ENCODE measurements around the genes ATP2C2 and USP10.

DNA sequence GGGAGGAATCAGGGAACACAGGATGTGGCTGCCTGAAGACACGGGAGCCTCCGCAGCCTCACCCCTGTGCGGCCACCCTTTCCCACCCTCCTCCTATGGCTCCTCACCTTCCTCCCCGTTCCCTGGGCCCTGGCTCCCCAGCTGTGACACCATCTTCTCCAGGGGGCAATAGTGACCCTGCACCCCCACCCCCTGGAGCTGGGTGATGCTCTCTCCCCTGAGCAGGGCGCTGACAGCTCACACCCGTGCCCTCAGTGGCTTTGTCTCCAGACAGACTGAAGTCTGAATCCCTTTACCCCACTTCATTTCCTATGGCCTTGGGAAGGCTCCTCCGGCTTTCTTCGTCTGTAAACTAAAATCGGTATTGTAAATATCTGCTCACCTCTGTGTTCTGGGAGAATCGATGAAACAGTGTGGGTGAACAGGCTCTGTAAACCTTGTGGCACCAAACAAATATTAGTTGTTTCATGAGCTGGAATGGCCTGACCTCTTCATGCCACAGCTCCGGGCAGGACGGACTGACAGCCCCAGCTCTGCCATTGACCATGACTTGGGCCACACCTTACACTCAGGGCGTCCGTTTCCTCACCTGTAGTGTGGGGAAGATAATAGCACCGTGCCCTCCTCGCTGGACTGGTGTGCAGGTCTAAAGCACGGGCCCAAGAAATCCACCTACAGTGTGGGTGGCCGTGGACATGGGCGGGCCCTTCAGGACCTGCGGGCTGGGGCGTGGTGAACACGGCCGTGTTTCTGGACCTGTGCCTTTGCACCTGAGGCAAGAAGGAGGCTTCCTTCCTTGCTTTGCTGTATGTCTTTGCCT lies 6.3 kb upstream of the OSGIN1 start:
- PRO-cap = no peak
- RAMPAGE, long total RNA = no peak

DNA sequence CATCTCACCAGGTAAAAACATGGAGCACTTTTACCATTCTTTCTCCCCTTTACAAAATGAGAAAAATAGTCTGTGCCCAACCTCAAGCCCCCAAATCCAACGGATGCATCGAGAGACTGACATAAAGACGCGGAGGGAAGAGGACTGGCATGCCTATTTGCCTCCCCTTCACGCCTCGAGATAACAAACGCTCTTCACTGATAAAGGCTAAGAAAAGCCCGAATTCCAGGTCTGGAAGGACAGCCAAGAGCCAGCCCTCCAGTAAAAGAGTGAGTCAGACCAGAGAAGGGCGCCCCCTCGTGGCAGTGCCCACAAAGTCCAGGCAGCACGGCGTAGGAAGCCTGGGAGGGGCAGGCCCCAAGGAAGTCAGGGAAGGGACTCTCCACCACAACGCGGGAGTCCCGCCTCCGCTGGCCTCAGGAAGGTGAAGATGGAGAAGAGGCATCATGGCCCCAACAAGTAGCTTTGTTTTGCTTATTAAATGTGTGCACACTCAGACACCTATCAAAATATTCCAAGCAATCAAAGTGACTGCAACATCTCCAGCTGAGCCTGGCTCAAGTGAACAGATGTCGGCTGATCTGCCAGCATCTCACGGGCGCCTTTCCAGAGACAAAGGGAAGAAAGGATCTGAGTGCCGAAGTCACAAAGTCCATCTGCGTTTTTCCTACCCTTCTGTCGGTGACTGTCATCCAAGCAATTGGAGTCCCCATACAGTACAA lies 20.2 kb upstream of the SLC38A8 start:
- PRO-cap = no peak
- RAMPAGE, long total RNA = no peak

DNA sequence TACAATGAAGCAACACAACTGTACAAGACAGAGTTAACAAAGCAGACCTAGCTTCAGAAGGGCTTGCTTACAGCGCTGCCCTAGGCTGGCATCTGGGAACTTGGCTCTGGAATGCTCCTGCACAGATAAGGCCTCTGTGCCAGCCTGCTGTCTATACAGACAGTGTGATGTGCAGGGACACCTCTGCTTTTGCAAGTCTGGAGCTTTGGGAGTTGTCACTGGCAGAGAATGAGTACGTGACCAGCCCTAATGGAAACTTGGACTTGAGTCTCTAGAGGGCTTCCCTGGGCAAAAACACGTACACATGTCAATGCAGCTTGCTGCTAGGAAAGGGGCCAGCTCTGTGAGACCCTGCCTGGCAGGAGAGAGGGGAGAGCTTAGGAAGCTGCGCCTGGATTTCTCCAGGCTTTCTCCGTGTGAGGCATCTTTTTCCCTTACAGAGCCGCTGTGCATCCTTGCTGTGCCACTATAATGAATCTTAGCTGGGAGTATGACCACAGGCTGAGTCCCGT lies 32.2 kb upstream of the SLC38A8 start:
- PRO-cap = no peak
- RAMPAGE, long total RNA = no peak

- PRO-cap = bidirectional peak, plus-strand start at chr16:84177215, minus-strand start at chr16:84177199
- RAMPAGE, long total RNA = no peak
Observed at GRCh38 chr16:84176918-84177446, 9.9 kb downstream of the TAF1C start.

GRCh38 chr16:84184727-84185776 lies 1.8 kb downstream of the TAF1C start:
- PRO-cap = bidirectional peak, plus-strand start at chr16:84185054, minus-strand start at chr16:84184907
- RAMPAGE, long total RNA = no peak

DNA sequence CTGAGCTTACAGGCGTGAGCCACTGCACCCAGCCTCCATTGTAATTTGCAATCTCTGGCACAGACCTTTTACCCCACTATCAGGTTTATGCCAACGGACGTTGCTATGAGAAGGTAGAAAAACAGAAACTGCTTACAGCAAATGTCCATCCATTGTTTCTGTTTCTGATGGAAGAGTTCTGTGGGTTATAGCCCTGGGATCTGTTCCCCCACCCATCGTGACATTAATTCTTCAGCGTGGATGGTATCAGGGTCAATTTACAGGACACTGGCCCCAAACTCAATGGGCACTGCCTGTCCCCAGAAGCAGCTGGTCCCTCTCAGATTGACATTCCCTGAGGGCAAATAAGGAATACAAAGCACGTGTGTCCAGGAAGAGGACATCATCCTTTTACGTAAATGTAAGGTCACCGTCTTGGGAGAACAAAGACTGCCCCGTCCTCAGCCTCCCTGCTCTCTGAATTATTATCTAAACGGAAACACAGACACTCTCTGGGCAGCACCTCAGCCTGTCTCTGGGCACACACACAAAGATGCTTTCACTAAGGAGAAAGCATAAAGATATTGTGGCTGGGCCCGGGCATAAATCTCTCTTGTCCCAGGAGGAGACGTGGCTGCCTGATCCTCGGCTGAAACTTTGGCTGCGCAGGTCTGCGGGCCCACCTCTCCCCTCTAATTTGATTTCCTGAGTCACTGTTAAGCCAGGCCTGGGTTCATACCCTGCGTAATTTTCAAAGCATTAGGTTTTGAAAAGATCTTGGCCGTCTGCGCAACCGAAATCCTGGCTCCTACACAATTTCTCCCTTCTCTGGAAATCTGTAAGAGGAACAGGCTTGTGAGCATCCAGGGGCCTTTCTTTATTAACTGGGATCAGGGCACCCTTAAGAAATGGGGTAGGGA lies 5.1 kb downstream of the KCNG4 start:
- PRO-cap = bidirectional peak, plus-strand start at position 409 of the sequence, minus-strand start at position 321 of the sequence
- RAMPAGE, long total RNA = no peak

DNA sequence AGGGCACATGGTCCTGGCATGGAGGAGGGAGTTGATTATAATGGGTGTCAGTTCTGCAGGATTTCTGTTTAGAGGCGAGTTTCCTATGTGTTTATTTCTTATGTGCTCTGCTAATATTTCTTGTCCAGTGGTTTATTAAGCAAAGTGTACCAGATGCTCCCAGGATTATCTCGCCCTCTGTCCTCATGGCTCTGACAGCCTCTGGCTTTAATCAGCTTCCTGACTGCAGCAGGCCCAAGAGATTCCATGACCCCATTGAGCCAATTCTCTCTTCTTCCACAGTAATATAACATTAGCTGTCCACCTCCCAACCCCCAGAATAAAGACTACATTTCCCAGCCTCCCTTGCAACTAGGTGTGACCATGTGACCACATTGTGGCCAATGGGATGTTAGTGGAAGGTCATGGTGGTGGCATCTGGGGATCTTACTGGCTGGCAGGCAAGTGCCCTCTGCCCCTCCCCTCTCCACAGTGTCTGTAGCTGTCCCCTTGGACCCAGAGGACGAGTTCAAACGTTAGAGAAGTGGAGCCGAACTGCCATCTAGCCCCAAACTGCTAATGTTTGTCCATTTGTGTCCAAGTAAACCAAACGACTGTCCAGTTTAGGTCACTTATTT lies 26.5 kb upstream of the KCNG4 start:
- PRO-cap = no peak
- RAMPAGE, long total RNA = no peak

DNA sequence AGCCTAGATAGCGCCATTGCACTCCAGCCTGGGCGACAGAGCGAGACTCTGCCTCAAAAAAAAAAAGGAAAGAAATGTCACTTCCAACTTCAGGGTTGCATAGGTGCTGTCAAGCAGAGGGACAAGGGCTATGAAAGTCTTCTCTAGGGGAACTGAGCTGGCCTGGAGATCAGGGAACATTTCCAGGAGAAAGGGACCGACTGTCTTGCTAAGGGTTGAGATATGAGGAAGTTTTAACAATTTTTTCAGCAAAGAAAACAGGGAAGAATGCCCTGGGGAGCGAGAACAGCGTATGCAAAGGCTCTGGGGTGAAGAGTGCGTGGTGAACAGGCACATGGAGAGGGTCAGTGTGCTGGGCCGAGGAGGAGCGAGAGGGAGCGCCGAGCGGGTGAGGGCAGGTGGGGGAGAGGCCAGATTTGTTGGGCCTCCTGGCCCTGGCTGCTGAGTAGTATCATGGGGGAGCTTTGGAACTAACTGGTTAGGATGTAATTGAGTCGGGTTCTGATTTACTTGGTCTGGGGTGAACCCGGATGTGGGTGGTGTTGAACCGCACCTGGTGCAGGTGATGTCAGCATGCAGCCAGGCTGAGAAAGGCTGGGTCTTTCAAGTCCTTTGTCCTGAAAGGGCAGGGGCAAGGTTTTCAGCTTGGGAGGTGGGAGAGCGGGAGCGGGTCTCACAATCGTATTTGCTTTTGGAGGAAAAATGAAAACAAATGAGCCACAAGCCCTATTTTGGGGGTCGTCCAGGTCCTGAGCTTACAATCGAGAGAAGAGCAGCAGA lies 11.3 kb upstream of the WFDC1 start:
- PRO-cap = unidirectional peak, plus-strand start at position 347 of the sequence
- RAMPAGE, long total RNA = no peak

GRCh38 chr16:84298486-84298931 lies 3.8 kb downstream of the WFDC1 start:
- PRO-cap = bidirectional peak, plus-strand start at chr16:84298615, minus-strand start at chr16:84298541
- RAMPAGE, long total RNA = no peak

- PRO-cap = no peak
- RAMPAGE, long total RNA = no peak
Observed at GRCh38 chr16:84367760-84369078, at the start of gene ATP2C2. TSS of gene ATP2C2 (plus strand) at chr16:84368538.

- PRO-cap = unidirectional peak, plus-strand start at chr16:84594423
- RAMPAGE, long total RNA = no peak
Observed at GRCh38 chr16:84593726-84594752, 23.8 kb downstream of the COTL1 start.

- PRO-cap = no peak
- RAMPAGE, long total RNA = no peak
Observed at GRCh38 chr16:84667827-84668994, 19.9 kb downstream of the KLHL36 start.

DNA sequence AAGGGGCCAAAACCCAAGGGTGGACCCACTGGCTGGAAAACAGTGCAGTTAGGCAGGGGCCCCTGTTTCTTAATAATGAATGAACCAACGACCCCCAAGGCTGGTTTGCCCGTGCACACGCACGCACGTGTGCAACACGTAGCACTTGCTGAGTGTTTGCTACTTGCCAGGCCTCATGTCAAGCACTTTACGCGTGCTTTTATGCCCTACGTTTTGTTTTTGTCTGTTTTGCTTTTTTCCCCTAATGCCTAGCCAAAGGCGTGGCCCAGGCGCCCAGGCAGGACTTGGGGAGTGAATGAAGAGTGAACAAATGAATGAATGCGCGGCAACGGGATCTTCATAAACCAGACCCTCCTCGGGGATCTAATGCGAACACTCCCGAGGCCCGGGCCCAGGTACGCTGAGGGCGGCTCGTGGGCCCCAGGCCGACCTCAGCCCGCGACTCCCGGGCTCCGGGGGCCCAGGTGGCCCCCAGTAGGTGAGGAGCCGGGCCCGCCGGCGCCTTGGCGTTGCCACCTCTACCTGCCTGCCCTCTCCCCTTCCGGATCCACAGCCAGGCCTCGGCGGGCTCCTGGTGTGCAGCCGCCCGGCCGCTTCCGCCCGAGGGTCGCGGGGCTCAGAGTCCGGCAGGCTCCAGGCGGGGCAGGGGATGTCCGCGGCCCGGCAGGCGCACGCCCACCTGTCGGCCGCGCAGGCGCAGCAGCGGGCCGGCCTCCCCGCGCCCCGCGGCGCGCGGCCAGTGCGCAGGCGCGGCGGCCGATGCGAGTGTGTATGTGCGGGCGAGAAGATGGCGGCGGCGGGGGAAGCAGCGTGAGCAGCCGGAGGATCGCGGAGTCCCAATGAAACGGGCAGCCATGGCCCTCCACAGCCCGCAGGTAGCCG lies at the start of gene USP10:
Gene USP10, plus strand, starts transcription at position 764 of the 882 bp plus-strand sequence.
- PRO-cap = unidirectional peak, plus-strand start at position 790 of the sequence
- RAMPAGE, long total RNA = start-site peak on the plus strand centred at position 770 of the sequence, 19 bp wide, 119 and 432 reads in 2 replicates

DNA sequence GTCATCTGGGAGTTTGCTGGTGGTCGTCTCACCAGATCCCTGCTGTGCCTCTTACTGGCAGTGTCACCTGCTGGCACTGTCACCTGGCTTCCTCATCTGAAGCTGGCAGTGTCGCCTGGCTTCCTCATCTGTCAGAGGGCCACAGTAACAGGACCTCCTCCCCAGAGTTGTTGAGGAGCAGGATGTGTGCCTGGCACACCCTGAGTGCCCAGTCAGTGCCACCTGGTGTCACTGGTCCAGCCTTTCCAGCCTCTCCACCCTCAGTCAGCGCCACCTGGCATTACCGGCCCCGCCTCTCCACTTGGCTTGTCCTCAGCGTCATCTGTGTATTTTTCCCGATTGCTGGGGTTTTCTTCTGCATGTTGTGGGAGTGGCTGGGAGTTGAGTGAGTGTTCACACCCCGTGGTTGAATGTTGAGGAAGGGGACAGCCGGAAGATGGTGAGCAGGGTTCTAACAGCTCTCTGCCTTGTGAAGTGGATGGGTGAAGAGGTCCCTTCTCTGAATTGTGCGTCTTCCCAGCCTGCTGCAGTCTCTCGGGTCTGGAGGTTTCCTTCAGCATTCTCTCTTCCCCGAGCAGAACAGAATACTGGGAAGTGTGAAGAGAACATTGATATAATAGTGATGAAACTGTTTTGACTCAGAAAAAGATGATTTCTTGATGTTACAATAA lies 38.0 kb downstream of the USP10 start:
- PRO-cap = no peak
- RAMPAGE, long total RNA = no peak

DNA sequence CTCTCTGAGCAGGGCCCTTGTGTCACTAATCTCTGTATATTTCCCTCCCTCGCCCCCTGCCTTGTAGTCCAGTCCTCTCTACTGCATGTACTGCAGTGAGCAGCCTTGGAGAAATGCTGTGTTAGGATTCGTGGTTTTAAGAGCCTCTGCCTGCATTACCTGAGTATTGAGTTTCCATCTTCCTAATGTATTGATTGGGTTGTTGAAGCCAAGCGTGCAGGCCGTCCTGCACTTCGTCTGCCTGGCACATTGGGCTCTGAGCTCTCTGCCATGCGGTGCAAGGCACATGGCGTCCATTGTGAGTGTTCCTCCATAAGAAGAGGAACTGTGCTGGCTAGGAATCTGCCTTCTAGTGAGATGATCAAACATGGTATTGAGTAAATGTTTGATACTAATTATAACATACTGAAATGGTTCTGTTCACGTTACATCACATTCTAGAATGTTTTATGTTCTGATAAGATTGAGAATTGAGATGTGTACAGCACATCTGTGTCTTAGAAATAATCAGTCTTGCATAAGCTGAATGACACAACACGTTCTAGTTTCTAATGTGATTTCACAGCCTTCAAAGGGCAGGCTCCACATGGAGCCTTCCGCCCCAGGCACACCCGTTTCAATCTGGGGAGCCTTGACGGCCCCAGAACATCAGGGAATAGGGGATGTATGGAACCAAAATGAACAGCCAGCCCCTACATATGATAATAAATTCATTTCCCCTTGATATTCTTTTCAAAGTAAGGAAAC lies 42.8 kb downstream of the USP10 start:
- PRO-cap = no peak
- RAMPAGE, long total RNA = no peak

DNA sequence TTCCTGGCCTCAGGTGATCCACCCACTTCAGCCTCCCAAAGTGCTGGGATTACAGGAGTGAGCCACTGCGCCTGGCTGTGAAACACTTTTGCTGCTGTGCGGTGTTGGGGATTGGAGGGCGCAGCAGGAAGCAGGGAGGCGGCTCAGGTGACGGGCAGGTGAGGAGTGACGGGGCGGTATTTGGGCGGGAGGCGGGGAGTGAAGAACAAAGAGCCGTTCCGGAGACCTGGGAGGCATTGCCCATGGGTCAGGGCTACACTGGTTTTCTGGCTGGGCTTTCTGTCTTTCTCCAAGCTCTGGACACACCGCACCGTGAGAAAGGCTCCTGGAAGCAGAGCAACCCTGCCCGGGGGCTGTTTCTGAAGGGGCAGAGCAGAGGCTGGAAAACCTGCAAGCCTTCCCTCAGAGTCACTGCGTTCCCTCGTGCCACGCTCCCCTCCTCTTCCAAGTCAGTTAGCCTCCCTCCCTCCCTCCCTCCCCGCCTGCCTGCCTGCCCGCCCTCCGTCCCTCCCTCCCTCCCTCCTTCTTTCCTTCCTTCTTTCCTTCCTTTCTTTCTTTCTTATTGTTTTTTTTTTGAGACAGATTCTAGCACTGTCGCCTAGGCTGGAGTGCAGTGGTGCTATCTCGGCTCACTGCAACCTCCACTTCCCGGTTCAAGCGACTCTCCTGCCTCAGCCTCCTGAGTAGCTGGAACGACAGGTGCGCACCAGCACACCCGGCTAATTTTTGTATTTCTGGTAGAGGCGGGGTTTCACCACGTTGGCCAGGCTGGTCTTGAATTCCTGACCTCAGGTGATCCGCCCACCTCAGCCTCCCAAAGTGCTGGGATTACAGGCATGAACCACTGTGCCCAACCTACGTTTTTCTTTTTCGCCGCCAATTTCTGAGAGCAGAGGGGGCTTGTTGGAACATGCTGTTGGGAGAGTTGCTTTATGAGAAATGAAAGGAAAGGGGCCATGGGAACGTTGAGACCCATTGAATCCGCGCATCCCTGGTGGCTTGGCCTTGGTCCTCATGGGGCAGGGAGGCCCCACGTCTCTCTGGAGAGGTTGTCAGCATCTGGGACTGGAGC lies 22.4 kb downstream of the CRISPLD2 start:
- PRO-cap = unidirectional peak, minus-strand start at position 413 of the sequence
- RAMPAGE, long total RNA = no peak

DNA sequence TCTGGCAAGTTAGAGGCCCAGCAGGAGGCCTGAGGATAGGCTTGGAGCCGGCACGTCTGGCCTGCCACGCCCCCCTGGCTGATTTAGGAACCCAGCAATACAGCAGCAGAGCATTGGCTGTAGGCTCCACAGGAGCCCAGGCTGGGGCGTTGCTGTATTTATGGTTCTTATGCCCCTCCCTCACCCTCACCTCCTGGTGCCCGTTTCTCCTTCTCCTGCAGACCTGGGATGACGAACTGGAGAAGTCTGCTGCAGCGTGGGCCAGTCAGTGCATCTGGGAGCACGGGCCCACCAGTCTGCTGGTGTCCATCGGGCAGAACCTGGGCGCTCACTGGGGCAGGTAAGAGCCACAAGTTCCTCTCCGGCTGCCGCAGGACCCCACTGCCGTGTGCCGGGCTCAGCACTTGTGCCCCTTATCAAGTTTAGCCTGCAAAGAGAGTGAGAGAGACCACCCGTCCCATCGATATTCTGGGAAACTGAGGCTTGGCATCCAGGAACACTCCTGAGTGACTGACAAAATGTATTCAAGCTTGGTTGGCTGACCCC lies 25.9 kb downstream of the CRISPLD2 start:
- PRO-cap = no peak
- RAMPAGE, long total RNA = no peak

- PRO-cap = no peak
- RAMPAGE, long total RNA = no peak
Observed at GRCh38 chr16:84854272-84855075, 34.7 kb downstream of the CRISPLD2 start.

- PRO-cap = no peak
- RAMPAGE, long total RNA = no peak
Observed at GRCh38 chr16:84863393-84863865, 43.6 kb downstream of the CRISPLD2 start.

DNA sequence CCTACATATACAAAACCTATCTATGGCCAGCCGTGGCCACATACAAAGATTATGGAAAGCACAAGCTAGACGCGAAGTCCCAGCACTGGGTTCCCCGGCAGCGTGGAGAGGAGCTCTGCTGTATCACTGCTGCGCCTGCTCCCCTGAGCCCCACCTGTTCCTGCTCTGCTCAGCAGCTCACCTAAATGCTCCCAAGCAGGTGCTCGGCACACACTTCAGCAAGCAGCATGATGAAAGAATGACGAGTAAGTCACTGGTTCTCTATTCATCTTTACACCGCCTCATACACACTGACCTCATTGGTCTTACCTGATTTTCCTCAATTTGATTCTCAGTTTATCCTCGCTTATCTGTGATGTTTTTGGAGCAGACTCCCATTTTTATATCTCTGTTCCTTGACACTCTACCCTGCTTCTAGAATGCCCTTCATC lies 20.5 kb downstream of the ZDHHC7 start:
- PRO-cap = no peak
- RAMPAGE, long total RNA = no peak

Data from urinary bladder (tissue), 3 donors.